A549 (cell line): ENCODE measurements around the genes HAO2, NOTCH2 and SRGAP2C.

- PRO-cap, result no peak
CAGE:
- cytosol, long polyA plus RNA, result no peak
- long polyA plus RNA, result no peak
- nucleus, long polyA plus RNA, result no peak
Measured at GRCh38 chr1:119368638-119368915, at the start of gene HAO2. Gene HAO2 (plus strand): TSS chr1:119368785.

GRCh38 chr1:119372385-119373202 lies 4.0 kb downstream of the HAO2 start:
- PRO-cap, result no peak
CAGE:
- cytosol, long polyA plus RNA, result no peak
- long polyA plus RNA, result no peak
- nucleus, long polyA plus RNA, result no peak

DNA sequence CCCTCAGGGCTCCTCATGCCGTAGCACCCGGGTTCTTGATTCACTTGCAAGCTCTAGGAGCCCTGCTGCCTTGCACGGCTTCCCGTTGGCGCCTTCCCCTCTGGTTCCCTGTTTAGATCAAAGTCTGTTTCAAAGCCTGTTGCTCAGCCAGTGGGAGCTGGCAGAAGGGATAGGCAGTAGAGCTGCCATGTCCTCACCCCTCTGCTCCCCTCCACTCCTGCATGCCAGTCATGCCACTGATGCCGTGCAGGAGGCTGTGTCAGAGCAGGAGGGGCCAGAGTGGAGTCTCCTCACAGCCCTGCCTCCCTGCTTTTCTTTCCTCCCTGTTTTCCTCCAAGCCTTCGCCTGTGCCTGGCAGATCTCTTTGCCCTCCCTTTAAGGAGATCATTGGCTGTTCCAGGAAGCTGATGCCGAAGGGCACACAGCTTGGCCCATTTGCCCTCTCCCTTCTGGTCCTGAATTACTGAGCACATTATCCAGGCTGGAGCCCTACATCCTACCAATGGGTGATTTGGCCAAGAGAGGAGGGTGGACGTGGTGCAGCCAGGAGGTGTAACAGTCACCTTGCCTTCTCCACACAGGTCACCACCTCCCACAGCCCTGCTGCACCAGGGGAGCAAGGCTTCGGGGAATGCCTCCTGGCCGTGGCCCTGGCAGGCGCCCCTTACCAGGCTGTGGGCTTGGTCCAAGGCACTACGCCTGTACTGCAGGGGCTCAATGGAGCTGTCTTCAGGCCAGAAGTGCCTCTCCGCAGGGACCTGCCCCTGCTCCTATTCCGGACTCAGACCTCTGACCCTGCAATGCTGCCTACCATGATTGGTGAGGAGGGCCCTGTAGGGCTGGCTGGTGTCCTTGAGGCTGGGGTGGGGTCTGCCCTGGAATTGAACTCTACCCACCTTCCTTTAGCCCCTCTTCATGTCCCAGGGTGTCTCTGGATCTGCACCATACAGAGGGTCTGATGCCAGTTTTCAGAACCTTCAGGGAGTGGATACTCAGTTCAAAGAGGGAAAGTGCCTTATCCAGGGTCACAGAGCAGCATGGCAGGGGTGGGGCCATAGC lies 26.1 kb downstream of the HMGCS2 start:
- PRO-cap, result no peak
CAGE:
- cytosol, long polyA plus RNA, result no peak
- long polyA plus RNA, result no peak
- nucleus, long polyA plus RNA, result no peak

DNA sequence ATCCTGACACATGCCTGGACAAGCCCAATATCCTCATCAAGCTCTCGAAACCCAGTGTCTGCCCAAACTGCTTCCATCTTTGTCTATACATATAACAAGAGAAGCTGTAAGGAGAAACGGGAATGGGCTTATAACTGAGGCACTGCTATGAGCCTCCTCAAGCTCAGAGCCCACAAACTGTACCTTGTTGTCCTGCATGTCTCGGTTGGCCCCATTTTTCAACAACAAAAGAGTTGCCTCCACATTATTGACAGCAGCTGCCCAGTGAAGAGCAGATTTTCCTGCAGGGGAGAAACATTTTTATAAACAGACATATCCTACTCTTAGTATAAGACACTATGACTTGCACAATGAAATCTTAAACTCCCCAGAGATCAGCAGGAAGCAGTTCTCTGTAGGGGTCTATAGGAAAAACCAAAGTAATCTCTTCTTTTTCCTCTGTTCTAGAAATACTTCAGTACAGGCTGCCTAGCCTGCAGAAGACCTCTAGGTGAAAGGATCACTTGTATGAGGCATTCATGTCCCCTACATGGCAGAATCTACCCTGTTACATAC lies 21.2 kb upstream of the ADAM30 start:
- PRO-cap, result no peak
CAGE:
- cytosol, long polyA plus RNA, result no peak
- long polyA plus RNA, result no peak
- nucleus, long polyA plus RNA, result no peak

- PRO-cap, result unidirectional peak, minus-strand start at chr1:120069446; unidirectional peak, minus-strand start at chr1:120069626
CAGE:
- cytosol, long polyA plus RNA, result no peak
- long polyA plus RNA, result start-site peak on the minus strand at chr1:120069652-120069679, 57 and 32 reads in 2 replicates
- nucleus, long polyA plus RNA, result no peak
Measured at GRCh38 chr1:120069150-120070007, at the start of gene NOTCH2. Gene NOTCH2 (minus strand): TSS chr1:120069662.

DNA sequence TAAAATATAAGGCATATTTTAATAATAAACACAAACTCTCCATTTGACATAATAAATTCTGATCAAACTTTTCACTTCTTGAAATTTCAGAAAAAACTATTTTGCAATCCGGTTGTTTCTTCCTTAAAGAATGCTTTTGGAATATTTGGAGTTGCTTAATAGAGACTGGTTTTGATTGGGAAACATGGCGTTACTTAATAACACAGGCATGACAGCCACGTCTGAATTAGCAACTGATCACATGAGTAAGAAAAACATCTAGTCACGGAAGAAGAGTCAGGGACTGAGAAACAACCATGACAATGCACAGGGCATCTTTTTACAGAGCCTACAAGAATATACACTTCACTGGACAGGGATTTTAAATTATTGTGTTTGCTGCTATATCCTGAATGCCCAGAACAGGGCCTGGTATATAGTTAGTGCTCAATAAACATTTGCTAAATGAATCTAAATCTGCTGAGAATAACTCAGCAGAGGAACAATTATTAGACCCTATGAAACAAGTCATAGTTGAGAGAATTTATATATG lies 18.2 kb downstream of the SEC22B start:
- PRO-cap, result no peak
CAGE:
- cytosol, long polyA plus RNA, result no peak
- long polyA plus RNA, result no peak
- nucleus, long polyA plus RNA, result no peak

DNA sequence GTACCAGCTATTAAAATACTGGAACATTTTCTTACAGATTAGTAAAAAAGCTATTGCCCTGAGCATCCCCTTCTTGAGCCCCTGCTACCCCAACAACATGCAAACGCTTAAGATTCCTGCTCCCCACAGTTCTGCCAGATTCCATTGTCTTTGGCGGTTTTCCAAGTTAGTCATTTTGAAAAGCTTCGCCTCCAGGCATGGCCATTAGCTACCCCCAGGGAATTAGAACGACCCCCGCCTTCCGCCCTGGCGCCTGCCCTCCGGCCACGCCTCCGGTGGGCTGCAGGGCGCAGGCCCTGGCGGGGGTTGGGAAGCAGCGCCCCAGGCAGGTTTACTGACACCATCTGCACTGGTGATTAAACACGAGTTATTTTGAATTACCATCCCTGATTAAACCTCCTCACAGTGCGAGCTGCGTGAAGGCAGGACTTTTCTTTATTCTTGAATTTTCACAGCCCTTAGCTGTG lies 3.7 kb upstream of the SEC22B start:
- PRO-cap, result no peak
CAGE:
- cytosol, long polyA plus RNA, result no peak
- long polyA plus RNA, result no peak
- nucleus, long polyA plus RNA, result no peak

DNA sequence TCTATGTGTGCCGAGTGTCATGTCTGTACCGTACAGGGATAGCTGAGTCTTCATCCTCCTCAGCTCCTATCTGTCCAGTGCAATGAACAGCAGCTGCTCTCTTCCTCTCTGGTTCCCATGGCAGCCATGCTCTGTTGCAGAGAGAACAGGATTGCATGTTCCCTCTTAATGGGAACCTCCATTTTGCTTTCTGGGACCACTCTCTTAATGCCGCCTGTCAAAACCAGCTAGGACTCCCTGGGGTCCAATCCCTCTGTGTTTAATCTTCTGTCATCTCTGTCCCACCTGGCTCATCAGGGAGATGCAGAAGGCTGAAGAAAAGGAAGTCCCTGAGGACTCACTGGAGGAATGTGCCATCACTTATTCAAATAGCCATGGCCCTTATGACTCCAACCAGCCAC lies 38.8 kb downstream of the NBPF8 start:
- PRO-cap, result no peak
CAGE:
- cytosol, long polyA plus RNA, result no peak
- long polyA plus RNA, result no peak
- nucleus, long polyA plus RNA, result no peak

DNA sequence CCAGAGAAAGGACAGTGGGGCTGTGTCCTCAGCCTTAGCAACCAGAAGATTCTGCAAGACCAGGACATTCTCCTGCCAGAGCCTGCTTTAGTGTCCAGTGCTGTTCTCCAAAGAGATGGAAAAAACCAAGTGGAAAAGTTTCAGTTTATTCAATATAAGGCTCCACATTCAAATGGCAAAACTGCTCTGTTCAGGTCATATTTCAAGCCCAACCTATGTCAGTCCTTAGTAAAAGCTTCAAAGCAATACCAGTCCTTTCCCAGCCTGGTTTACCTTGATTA lies 132.6 kb upstream of the NOTCH2NLR start:
- PRO-cap, result no peak
CAGE:
- cytosol, long polyA plus RNA, result no peak
- long polyA plus RNA, result no peak
- nucleus, long polyA plus RNA, result no peak

DNA sequence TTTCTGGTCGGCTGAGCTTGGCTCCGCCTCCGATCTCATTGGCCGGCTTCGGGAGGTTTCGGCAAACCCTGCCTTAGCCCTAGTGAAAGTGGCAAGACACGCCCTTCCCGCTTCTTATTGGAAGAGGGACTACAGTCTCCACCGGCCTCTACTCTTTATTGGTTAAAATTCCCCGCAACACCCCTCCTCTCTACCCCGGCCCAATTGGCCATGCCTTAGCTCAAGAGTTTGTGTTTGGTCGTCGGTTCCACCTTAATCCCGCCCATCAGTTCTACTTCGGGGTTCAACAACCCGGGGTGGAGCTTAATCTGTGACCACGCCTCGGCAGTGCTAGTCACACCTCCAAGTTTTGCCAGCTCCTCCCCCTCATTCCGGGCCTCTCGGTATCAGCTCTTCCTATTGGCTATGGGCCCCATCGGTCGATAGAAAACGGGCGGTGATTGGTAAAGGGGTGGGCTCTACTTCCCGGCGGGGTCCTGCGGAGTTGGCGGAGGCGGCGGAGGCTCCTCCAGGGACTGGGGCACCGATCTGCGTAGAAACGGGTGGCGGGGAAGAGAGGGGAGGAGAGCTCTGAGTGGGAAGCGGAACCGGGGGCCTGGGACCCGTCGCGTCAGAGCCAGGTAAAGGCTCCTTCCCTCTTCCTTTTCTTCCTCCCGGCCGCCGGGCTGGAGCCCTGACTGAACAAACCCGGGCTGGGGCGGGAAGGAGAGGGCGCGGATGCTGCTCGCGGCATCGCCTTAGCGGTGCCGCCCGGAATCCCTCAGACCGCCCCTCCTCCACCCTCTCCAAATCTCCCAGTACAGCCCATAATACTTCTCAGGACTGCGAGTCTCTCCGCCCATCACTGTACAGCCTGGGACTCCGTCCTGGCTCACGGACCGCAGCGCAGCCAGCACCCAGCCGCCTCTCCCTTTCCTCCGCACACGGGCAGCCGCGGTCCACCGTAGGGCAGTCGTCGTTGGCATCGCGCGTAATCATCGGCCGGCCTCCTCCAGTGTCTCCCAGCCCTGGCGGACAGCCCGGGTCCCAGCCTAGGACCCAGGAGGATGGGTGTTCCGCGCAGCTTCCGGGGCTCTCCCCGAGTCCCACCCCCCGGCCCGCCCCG lies at the start of gene SRGAP2C:
Gene SRGAP2C, plus strand, starts transcription at position 471 of the 1,105 bp plus-strand sequence.
- PRO-cap, result unidirectional peak, plus-strand start at position 461 of the sequence
CAGE:
- cytosol, long polyA plus RNA, result no peak
- long polyA plus RNA, result no peak
- nucleus, long polyA plus RNA, result no peak

DNA sequence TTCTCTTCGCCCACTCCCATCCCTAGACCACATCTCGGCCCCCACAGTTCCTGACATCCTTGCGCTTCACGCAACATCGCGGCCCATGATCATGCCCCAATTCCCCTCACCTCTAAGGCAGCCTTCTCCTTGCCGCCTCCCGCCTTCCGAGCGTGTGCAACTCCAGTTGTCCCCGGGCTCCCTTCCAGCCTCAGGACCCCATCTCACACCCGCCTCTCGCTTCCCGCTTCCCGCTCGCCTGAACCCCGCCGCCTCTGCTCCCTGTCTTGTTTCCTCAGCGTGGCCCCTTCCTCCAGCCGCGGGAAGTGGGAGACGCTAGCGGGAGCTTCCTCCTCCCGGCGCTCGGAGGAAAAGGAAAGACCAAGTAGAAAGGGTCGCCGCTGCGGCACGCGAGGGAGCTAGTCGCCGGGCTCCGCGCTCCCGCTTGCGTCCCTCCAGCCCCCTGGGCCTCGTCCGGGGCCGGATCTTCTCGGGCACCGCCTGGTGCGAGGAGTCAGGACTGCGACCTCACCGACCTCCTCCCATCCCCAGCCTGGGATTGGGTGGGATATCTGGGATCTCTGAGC lies 924 bp downstream of the SRGAP2C start:
- PRO-cap, result no peak
CAGE:
- cytosol, long polyA plus RNA, result no peak
- long polyA plus RNA, result no peak
- nucleus, long polyA plus RNA, result no peak

DNA sequence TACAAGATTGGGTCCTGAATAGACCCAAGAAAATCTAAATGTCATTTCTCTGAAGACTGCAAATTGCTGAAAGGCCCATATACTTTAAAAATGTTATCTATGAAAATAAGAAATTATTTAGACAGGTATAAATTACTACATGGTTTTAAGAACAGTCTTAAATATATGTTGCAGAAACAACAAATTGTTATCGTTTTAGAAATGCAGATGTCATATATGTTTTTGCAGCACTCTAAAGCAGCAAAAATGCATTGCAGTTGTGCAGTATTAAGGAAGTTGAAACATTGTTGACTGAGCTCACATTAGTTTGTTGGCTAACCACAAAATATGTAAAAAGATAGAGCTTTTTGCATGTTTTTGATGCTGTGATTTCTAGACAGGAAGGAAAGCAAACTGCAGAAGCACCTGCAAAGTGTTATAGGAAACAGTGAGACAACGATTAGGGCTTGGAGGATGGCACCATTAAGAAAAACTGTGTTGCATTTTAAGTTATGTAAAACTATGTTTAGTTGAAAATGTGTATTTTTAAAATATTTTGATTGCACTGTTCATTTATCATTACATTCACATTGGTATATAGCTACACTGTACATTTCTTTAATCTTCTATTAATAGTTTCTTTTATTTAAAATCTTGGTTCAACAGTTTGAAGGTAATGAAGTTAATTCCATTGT lies 366.7 kb downstream of the SRGAP2C start:
- PRO-cap, result no peak
CAGE:
- cytosol, long polyA plus RNA, result no peak
- long polyA plus RNA, result no peak
- nucleus, long polyA plus RNA, result no peak

GRCh38 chr1:143838253-143838865 lies 67.4 kb downstream of the H3-7 start:
- PRO-cap, result no peak
CAGE:
- cytosol, long polyA plus RNA, result no peak
- long polyA plus RNA, result no peak
- nucleus, long polyA plus RNA, result no peak

DNA sequence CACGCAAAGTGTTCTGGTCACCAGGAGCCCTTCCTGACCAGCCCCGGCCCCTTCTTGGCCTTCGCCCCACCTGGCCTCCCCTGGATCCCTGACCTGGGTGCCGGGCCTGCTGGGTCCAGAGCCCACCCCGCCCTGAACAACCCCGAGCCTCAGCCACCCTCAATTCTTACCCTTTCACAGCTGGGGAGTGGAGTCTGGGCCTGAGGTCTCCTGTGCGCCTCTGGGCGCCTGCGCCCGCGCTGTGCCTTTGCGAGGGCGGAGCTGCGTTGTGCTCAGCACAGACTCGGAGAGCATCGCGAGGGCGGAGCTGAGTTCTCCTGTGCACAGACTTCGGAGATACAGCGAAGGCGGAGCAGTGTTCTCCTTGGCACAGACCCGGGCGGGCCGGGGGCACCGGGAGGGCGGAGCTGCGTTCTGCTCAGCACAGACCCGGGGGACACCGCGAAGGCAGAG lies 123.4 kb downstream of the PPIAL4E start:
- PRO-cap, result no peak
CAGE:
- cytosol, long polyA plus RNA, result no peak
- long polyA plus RNA, result no peak
- nucleus, long polyA plus RNA, result no peak

DNA sequence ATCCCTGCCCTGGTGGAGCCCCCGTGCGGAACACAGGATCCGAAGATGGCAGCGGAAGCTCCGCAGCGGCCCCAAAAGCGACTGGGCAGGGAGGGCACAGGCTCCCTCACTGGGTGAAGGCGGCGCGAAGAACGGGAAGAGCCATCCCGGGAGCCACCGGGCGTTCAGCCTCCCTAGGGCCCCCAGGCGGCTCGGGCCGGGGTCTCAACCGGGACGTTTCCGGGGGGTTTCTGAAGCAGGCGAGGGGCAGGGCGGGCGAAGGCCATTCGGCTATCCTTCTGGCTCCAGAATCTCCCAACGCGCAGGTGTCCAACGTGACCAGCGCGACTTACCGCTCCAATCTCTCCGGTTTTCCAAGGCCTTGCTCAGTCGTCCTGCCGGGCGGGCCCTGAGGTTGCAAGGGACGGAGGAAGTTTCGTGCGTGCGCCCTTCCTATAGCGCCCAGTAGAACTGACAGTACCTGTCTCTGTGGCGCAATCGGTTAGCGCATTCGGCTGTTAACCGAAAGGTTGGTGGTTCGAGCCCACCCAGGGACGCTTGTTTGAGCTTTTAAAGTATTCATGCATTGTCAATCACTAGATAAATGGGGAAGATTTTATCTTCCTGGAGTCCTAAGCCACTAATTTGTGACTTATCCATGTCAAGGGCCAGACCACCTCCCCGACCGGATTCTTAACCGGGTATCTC lies 42.5 kb downstream of the NBPF15 start:
- PRO-cap, result no peak
CAGE:
- cytosol, long polyA plus RNA, result no peak
- long polyA plus RNA, result no peak
- nucleus, long polyA plus RNA, result no peak

DNA sequence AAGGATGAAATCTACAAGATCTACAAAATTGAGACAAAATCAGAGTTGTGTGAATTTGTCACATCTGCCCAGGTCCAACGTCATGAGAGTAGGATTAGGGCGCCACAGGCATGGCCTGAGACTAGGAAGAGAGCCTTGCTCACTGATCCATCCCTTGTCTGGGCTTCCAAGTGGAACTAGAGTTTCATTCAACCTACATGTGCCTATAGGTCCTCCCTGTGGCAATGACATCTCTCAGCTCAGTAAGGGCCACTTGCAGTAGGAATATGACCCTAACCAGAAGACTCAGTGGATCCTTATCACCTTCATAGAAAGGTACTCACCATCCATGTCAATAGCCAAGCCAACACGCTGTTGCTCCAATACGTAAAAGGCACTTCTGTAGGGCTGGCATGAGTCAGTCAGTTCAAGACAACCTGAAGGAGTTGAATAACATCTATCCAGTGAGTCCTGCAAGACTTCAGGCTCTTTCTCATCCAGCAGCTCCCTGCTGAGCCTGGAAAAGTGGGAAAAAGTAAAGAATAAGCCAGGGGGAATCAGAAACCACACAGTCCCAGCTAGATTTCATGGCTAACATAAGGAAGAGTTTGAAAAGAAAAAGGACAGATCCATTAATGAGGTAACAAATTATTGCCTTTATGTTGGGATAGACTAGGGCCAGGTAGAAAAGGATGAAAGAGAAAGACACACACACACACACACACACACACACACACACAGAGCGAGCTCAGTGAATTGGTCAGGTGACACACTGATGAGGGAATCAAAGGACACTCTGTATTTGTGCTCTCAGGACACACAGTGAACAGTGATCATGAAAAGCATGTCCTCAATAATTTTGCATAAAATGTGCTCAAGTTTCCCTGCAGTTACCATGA lies 33.7 kb downstream of the NBPF15 start:
- PRO-cap, result no peak
CAGE:
- cytosol, long polyA plus RNA, result no peak
- long polyA plus RNA, result no peak
- nucleus, long polyA plus RNA, result no peak

- PRO-cap, result bidirectional peak, plus-strand start at chr1:144552341, minus-strand start at chr1:144551930
CAGE:
- cytosol, long polyA plus RNA, result no peak
- long polyA plus RNA, result no peak
- nucleus, long polyA plus RNA, result no peak
Measured at GRCh38 chr1:144552064-144552472, 40.6 kb upstream of the PPIAL4F start.

DNA sequence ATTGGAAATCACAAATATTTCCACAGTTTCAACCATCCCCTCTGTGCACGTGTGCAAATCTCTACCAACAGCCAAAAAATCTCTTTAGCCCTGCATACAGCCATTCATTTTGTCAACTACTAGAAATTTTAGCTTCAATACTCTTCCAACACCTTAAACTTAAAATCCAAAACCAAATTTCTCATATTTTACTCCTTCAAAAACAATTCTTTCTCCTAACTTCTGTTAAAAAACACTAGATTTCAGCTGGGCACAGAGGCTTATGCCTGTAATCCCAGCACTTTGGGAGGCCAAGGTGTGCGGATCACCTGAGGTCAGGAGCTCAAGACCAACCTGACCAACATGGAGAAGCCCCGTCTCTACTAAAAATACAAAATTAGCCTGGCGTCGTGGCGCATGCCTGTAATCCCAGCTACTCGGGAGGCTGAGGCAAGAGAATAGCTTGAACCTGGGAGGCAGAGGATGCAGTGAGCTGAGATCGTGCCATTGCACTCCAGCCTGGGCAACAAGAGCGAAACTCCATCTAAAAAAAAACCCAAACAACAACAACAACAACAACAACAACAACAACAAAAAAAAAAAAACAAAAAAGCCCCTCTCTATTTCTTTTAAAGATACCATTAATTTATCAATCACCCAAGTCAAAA lies 111.2 kb downstream of the SRGAP2B start:
- PRO-cap, result no peak
CAGE:
- cytosol, long polyA plus RNA, result no peak
- long polyA plus RNA, result no peak
- nucleus, long polyA plus RNA, result no peak

GRCh38 chr1:145287552-145287866 lies 45.5 kb upstream of the PPIAL4D start:
- PRO-cap, result no peak
CAGE:
- cytosol, long polyA plus RNA, result no peak
- long polyA plus RNA, result no peak
- nucleus, long polyA plus RNA, result no peak

- PRO-cap, result no peak
CAGE:
- cytosol, long polyA plus RNA, result no peak
- long polyA plus RNA, result no peak
- nucleus, long polyA plus RNA, result no peak
Measured at GRCh38 chr1:145690255-145690929, 16.8 kb downstream of the PDZK1 start.